M059J (cell line): ENCODE measurements around a stretch of chr2.

DNA sequence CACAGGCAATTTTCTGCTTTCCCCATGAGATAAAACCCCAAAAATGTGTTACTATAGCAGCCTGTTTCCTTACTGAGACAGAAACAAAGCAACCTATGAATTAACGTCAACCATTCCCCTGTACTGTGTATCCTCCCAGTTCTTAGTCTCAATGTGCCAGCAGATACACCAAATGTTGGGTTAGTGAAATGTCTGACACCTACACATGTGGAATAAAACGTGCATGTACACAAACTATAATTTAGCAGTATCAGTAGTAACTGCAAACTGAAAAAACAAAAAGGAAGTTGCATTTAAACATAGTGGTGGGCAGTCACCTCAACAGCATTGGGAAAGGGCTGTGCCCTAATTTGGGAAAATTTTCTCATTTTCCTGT lies 73.1 kb upstream of the RMDN2 start:
- RAMPAGE, long total RNA = no peak

DNA sequence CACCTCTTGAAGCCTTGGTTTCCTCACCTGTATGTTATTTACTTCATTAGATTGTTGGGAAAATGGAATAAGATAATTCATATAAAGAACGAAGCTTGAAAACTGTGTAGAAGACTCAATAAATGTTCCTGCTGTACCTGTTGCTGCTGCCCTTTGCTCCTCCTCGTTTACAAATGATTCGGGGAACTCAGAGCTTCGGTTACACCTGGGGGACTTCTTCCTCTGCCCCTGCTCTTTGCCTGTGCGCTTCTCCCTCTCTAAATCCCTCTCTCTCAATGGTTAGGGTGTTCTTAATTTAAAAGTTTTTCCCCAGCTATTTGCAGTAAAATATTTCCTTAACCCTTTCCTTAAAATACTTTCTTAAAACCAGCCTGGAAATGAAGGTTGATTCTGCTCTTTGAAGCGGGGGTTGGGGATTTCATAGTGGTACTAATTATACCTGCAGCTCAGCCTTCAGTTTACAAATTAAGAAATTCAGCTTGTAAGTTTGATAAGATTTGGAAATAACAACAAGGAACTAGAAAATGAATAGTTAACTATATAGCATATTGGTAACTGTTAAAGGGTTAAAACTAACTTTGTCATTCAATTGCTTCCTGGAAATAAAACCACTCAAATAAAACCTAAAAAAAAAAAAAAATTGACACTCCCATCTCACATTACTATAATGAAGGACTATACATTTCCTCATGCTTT lies 3.1 kb upstream of the RMDN2 start:
- RAMPAGE, long total RNA = no peak

DNA sequence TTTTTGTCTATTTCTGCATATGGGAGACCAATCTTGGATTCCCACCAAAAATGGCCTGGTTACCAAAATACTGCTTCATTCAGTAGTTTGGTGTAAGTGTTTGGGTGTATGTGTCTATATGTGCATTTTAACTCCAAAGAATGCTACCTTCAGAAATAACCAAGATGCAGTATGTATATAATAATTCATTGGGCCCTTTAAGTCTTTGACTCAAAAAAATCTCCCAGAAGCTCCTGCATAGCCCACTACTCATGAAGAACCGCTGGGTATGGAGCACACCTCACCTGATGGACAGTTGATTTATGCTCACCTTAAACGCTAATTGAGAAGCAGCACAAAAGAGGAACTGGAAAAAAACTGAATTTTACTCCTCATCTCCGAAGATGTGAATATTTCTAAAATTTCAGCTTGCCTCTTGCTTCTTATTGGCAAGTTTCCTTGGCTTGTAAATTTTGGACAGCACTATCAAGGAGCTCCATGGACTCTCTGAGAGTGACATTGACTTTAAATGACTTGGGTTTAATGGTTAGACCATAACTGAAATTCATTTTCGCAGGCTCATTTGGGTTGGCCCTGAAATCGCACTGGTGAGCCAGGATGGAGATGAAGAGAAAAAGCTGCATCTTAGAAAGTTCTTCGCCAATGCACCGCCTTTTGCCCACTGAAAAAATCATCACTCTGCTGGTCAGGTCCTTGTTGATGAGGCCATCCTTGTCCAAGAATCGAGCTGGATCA lies 5.5 kb downstream of the CYP1B1 start:
- RAMPAGE, long total RNA = no peak

- RAMPAGE, long total RNA = no peak
These were observed 378 bp downstream of the CYP1B1 start for GRCh38 chr2:38075661-38075885.

GRCh38 chr2:38077123-38077706 lies 1.3 kb upstream of the CYP1B1 start:
- RAMPAGE, long total RNA = no peak

- RAMPAGE, long total RNA = no peak
These were observed 53.5 kb upstream of the CYP1B1 start for GRCh38 chr2:38129284-38129960.

DNA sequence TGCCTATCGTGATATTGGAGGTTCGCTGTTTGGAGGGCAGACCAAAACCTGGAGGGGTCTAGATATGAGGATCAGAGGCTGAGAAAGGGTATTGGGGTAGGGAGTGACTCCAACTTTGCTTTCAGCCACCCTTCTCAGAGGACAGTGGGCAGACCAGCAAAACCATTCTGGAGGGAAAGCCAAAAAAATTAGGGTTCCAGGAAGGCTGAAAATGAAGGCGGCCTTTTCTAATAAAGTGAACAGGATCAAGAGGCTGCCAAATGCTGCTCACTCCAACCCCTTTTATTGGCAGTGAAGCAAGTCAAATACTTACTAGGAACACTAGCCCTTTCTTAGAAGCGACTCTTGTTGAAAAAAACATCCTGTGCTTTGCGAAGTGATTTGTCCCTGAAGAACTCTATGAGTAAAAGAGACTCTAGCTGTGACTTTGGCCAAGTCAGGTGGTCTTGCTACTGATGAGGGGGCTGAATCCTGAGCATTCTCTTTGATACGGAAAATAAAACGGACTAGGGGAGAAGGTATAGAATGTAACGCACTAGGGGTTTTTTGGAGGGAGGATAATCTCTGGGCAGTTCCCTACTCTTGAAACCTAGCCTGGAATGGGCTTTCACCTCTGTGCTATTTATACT lies 83.7 kb upstream of the CYP1B1 start:
- RAMPAGE, long total RNA = no peak

GRCh38 chr2:38462041-38462797 lies 85.1 kb upstream of the ATL2 start:
- RAMPAGE, long total RNA = no peak

DNA sequence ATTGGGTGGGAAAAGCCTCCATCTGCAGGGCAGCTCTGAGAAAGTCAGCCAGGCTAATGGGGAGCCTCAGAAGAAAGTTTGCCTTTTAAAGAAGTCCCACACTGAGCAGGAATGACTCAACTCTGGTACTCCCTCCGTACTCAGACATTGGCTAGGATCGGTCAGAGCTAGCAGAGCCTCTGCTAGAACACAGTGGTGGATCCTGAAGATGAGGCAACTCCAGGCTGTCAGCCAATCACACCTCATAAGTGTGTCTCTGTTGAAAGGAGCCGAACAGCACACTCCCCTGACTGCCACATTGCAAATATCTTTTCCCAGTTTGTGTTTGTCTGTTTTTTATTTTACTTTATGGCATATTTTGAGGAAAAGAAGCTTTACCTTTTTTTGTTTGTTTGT lies 96.9 kb downstream of the HNRNPLL start:
- RAMPAGE, long total RNA = no peak

DNA sequence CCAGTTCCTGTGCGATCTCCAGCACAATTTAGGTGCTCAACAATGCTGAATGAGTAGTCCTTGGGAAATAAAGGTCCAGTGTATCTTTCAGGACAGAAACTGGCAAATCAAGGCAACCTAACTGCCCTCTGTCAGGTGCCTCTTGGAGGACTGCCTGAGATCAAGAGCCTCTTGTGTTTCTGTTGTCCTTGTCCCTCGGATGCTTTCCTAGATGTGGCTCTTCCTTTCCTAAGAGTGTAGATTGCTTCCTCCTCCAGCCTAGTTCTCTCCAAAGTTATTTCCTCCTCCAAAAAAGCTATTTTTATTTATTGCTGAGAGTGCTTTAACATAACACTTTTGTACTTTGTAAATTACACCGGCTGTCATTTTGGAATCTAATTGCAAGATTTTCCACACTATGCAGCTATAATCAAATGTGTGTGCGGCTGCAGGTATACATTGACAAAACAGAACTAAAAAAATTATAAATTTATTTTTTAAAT lies 1.3 kb upstream of the HNRNPLL start:
- RAMPAGE, long total RNA = no peak

DNA sequence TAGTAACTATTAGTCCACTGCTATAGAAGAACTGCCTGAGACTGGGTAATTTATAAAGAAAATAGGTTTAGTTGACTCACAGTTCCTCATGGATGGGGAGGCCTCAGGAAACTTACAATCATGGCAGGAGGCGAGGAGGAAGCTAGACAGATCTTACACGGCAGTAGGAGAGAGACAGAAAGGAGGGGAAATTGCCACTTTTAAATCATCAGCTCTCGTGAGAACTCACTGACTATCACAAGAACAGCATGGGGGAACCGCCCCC lies 5.3 kb downstream of the GALM start:
- RAMPAGE, long total RNA = no peak

DNA sequence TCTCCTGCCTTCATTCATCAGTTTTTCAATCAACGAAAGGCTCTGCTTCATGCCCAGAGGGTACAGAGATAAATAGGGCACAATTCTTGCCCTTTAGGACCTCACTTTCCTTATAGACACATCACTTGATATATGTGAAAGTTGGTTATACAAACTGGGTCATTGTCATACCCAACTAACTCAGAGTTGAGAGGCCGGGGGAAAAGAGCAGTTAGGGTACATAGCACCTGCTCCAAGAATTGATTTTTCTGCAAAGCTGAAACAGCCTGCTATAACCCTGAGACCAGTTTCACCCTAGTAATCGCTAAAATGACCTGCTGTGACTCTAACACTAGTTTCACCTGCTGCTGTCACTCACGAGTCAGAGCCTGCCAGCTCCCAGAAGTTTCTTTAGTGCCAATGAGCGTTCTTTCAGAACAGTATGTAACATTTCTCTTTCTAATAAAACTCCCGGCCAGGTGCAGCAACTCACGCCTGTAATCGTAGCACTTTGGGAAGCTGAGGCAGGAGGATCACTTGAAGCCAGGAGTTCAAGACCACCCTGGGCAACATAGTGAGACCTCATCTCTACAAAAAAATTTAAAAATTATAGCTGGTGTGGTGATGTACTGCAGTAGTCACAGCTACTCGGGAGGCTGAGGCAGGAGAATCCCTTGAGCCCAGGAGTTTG lies 28.0 kb downstream of the SRSF7 start:
- RAMPAGE, long total RNA = no peak

DNA sequence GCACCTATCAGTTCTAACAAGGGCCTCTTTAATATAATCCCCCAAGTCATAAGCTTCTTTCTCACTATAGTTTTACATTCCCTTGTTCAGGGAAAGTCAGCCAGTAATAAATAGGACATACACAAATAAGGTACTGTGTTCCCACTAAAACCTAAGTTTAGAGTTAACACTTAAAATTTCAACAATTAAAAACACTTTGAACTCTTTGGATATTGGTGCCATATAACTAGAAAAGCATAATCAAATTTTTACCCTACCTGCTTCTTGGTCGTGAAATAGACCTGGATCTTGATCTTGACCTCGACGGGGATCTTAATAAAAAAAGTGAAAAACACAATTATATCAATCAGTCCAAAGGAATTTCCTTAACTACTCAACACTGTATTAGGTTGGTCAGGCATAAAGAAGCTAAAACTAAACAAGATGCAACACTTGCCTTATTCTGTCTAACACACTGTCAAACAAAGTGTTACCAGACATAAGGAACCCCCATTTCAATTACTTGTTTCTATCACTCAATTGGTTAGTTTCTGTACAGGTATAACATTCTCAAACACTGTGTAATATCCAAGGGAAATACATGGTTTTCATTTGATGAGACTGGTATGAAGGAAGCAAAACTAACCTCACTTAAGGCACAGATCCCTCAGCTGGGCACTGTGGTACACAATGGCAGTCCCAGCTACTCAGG lies 4.6 kb downstream of the SRSF7 start:
- RAMPAGE, long total RNA = no peak

- RAMPAGE, long total RNA = no peak
These were observed 16.5 kb downstream of the GEMIN6 start for GRCh38 chr2:38794494-38794946.

DNA sequence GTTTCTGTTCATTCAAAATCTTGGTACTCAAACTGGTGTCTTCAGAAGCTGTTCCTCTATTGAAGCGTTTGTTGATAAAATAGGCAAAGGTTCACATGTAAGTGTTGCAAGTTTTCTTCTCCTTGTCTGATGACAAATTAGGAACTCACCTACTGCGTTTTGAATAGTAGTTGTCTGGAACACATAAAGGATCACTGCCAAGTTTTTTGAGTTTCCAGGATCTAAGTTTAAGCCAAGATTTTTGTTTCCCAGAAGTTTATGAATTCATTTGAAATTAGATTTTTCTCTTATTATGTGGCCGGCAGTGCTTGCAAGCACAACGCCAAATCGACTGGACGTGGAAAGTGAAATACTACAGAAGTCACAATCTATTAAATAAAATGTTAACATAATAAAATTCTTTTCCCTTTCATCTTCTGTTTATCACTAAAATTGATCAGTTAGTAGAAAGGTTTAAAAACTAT lies 85.4 kb downstream of the ARHGEF33 start:
- RAMPAGE, long total RNA = no peak

- RAMPAGE, long total RNA = no peak
These were observed 102.2 kb downstream of the SOS1 start for GRCh38 chr2:39018429-39019175.

DNA sequence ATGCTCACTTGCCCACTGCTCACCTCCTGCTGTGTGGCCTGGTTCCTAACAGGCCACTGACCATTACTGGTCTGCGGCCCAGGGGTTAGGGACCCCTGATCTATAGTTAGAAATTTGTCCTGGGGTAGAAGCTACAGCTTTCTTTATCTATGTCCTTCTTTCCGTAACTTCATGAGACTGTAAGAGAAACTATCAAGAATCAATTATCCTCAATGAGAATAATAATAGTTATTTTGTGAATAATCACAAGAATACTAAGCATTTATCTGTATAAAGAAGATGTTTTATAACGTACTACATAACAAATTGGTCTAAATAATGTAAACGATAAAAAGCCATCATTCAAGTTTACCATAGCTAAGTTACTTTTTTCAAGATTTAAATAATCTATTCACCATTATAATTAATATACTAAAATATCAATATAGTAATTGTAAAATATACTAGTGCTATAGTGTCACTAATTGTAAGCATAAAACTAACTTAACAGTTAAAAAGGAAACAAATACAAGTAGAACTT lies 150.7 kb downstream of the MAP4K3 start:
- RAMPAGE, long total RNA = no peak

DNA sequence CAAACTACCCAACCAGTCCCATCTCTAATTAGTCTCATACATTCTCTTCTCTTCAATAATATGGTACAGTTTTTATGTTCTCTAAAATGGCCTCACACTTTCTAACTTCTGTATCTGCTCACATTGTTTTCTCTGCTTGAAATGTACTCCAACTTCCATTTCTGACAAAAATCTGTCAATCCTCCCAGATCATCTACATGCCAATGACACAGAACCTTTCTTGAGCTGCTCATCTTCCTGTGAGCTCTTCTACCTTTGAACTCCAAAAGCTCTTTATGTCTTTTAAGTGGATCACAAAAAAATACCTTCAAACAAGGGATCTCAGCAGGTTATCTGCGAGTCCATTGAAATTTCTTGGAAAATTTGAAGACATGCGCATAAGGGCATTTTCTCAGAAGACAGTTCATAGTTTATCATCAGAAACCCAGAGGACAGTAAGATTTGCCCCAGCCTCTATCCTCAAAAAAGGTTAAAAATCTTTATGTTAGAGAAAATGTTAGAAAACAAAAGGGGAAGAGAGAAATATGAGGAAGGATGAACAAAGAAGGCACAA lies 101.5 kb downstream of the MAP4K3 start:
- RAMPAGE, long total RNA = no peak

GRCh38 chr2:39464773-39465409 lies 27.8 kb upstream of the MAP4K3 start:
- RAMPAGE, long total RNA = no peak

DNA sequence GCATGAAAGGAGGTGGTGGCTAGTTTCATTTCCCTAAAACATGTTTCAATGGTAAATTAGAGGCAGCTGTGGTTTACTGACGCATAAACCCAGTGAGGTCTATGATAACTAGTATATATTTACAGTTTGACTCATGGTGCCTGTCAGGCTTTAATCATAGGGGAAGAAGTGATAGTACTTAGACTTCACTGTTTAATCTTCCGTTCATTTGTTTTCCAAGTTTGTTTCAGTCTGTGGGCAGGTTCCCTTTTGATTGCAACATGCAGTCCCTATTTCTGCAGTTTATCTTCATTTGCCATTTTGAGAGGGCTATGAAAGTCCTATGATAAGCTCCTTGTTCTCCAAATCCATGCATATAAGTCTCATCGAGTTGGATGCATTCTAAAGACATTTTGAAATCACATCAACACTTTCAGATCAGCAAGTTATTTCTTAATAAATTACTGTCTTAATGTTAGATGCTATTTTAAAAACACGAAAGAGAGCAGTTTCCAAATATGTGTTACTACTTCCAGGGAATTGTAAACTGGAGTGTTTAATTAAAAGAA lies 55.2 kb upstream of the MAP4K3 start:
- RAMPAGE, long total RNA = no peak